Smooth muscle cell (in vitro differentiated cells): ENCODE measurements around a stretch of chr2.

- RAMPAGE, long total RNA, result no peak
These were observed 7.2 kb downstream of the IL1R2 start for GRCh38 chr2:101998628-101999780.

DNA sequence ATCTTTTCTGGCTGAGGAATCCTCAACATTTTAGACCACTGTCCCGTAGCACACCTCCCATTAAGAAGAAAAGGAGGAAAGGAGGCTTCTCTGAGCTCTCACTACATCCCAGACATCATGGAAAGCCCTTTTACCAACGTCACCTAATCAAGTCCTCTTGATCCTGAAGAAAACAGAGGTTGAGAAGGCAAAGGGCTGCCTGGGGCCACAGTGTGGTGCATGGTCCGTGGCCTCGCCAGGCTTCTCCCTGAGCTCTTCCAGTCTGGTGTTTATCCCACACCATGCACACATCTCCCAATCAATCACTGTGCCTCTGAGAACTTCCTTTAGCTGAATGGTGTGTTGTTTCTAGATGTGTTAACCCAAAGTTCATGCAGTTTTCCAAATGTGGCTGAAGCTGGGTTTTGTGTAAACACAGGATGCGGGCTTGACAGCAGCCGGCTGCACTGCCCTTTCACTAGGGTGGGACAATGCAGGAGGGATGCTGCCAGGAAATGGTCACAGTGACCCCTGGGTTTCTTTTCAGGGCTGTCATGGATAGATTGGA lies 54.4 kb downstream of the IL1R2 start:
- RAMPAGE, long total RNA, result no peak

- RAMPAGE, long total RNA, result no peak
These were observed 38.7 kb upstream of the IL1R1 start for GRCh38 chr2:102103789-102104207.

DNA sequence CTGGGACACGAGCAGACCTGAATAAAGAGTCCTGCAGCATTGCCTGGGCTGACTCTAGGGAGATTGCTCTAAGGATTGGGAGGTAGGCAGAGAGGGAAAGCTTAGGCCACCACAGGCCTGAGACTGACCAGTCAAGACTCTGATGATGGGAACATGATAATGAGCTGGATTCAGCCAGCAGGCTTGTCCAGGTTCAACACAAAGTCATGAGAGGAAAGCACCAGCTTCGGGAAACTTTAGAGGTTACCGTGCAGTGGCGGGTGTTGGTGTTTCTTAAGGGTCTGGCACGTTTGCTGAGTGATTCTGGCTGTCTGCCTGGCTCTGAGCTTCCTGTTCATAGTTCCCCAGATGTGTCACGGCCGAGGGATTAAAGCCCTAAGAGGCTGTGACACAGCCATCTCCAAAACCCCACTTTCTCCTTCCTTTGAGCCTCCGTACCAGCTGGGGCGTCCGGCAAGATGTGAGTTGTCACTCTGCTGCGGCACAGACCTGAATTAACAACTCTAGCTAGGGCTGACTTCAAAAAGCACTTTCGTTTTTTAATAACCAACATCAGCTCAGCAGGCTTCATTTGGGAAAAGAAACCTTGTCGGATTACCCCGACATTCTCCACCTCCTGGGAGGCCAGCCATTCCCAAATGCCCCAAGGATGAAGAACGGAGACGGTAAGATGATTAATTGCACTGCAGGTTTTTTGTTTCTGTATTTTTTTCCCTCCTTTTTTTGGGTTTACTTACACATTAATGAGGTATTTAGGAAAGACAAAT lies 38.2 kb upstream of the IL1R1 start:
- RAMPAGE, long total RNA, result start-site peak on the plus strand centred at position 435 of the sequence, 94 bp wide, 118 and 55 reads in 2 replicates

- RAMPAGE, long total RNA, result no peak
These were observed 31.9 kb upstream of the IL1R1 start for GRCh38 chr2:102110476-102111142.

DNA sequence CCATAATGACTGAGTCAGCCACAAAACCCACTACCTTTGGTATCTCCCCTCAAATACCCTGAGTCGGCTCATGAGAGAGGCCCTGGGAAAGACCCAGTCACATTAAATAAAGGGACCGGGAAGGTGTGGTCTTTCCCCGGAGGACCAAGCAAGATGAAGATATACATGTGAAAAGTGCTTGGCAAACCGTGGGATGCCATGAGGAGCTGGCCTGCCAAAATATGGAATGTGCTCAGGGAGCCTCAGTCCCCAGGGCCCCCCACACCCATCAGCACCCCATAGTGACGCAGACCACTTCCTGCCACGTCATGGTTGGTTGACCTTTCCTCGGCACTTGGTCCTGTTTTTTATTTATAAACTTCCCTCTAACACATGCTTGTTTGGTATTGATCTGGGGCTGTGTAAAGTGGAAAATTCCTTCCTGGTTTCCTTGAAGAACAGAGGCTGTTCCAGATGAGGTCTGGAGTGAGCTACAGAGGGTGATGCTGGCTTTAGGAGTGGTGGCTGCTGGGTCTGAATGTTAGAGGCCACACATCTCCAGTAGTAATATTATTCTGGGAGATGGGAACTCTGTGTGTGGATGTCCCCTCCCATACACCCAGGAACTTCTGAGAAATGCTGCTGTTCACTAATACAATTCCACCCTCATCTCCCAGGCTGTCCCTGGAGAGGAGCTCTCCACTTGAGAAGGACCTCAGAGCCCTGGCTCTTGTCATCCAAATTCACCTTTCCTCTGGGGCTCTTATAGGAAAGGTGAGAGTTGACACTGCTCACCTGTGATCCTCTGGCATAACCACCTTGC lies 51.6 kb downstream of the IL1RL2 start:
- RAMPAGE, long total RNA, result no peak

DNA sequence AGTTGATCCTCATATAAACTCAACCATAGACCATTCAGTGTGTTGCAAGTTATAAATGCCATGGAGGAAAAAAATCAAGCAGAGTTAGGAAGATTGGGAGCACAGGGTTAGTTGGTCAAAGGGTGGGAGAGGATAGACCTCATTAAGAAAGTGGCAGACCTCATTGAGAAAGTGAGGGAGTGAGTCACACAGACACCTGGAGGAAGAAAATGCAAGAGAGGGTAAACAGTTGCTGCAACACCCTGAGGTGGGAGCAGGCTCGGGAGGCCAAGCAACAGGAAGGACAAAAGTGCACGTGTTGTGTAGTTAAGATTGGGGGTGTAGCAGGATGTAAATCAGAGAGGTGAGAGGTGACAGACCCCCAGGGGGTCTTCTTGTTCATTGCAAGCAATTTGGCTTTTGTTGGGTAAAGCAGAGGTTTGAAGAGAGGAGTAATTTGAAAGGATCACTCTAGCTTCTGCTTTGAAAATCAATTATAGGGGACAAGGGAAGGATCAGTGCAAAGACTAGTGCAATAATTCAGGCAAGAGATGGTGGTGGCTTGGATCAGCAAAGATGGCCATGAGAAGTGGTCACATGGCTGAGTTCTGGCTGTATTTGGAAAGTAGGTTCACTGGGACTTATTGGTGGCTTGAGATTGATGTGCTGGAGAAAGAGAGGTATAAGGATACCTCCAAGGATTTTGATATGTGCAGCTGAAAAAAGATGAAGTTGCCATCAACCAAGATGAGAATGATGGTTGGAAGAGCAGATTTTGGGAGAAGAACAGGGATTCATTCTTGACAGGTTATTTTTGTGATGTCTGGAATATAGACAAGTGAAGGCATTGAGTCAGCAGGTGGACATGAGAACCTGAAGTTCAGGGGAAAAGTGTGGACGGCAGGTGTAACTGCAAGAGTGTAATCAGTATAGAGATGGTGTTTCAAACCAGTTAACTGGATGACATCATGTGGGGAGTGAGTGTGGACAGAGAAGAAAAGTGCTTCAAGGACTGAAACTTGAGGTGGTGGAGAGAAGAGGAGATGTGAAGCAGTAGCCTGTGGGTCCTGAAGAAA lies 6.7 kb downstream of the IL1RL1 start:
- RAMPAGE, long total RNA, result no peak

DNA sequence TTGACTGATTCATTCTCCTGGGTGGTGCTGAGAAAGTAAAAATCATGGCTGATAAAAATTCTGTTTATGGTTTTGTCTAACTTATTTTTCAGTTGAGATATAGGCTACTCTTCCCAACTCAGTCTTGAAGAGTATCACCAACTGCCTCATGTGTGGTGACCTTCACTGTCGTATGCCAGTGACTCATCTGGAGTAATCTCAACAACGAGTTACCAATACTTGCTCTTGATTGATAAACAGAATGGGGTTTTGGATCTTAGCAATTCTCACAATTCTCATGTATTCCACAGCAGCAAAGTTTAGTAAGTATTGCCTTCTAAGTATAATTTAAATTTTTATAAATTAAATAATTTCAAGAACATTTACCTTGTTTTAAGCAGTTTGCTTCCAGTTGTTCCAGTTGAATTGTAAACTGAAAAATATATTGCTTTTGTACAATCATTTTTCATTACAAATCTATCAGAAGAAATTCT lies 17.5 kb upstream of the IL18R1 start:
- RAMPAGE, long total RNA, result no peak

DNA sequence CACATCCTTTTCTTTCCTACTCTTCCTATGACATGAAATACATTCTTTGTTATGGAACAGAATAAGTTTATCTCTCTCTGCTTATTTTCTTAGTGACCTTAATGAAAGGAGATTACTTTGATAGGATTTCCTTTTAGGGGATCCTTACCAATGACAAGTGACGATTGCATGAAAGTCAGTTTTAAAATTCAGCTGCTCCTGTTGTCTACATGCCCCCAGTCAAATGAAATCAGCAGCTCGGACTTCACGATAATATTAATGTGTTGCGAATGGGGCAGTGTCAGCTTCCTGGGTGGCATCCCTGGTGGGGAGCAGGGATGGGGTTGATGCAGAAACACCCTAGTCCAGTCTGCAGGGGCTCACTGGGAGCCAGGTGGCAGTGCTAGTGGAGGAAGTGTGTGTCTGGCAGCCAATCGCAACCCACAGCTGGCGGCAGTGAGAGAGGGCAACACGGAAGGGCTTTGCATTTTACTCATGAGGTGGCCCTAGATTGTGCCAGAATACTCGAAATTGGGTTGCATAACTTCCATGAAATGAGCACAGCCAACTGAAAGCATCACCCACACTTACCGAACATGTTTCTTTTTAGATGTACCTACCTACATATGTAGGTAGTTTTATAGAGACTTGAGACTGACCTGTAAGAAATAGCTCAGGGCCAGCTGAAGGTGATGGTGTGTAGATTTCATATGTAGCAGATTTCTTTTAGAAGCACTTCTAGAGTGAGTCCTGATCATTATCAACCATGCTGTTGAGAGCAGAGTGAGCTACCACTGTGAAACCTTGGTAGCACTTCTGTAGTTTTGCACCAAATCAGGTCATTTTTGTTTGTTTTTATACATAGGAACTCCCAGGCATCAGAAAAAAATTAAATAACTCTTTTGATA lies 12.8 kb downstream of the IL18R1 start:
- RAMPAGE, long total RNA, result no peak

DNA sequence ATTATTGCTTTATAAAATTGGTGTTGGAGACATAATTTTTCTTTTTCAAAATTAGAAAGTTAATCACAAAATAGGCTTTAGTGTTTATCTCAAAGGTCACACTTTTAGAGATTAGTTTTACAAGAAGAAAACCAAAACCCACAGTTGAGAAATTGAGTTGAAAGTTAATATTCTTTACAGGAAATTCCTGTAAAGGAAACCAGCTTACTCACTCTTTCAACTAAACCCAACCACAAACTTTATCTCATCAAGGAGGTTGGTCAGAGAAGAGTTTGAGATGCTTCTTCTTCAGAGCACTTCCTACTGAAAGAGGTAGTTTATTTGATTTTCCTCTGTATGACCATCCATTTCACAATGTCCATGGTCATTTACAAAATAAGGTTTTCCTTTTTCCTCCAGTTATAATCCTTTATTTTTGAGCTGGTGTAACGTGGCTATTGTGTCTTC lies 4.6 kb upstream of the IL18RAP start:
- RAMPAGE, long total RNA, result no peak

DNA sequence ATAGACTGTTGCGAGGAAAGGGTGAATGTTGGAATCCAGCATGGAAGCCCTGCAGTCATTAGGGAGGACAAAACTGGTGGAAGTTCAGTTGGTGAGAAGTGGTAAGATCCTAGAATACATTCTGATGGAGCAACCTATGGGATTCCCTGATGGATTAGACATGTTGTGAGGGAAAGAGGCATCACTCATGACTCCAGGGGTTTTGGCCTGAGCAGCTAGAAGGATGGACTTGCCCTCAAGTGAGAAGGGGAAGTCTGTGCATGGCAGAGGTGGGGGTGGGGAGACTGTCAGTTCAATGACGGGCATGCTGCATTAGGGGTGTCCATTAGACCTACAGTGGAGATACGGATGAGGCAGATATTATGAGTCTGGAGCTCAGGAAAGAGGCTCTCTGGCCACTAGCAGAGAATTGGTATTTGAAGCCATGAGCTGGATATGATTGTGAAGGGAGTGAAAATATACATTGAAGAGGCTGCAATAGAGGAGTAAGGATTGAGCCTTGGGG lies 51.2 kb downstream of the MFSD9 start:
- RAMPAGE, long total RNA, result no peak

GRCh38 chr2:104378640-104379562 lies 475.0 kb upstream of the POU3F3 start:
- RAMPAGE, long total RNA, result no peak

- RAMPAGE, long total RNA, result no peak
These were observed 350.9 kb upstream of the POU3F3 start for GRCh38 chr2:104502826-104503529.

DNA sequence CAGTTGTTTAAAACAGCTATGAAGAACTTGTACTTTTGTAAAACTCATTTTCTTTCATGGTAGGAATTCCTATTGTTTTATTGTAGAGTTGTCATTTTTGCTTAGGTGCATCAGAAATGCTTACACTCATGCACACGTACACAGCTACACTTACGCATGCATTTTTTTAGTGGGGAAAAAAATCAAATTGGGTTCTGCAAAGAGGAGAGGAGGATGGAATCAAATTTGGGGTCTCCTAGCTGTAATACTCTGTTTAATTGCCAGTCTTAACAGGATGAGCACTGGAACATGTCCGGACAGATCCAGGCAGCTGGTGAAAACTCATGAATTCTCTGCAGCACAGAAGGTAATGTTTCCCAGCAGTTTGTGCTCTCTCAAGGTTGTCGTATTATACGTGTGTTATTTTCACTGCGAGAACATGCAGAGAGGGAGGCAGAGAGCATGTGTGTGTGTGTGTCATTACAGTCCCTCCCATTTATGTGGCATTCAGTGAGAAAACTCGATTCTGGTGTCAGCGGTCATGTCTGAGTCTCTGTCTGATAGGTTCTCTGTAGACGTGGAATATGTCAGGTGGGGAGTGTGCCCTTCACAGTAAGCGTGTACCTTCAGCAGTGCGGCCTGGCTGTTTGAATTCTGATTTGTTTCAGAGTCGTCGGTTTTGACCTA lies 150.3 kb upstream of the POU3F3 start:
- RAMPAGE, long total RNA, result no peak

- RAMPAGE, long total RNA, result no peak
These were observed 8.6 kb downstream of the POU3F3 start for GRCh38 chr2:104862420-104862926.

GRCh38 chr2:104867214-104868093 lies 13.5 kb downstream of the POU3F3 start:
- RAMPAGE, long total RNA, result no peak

DNA sequence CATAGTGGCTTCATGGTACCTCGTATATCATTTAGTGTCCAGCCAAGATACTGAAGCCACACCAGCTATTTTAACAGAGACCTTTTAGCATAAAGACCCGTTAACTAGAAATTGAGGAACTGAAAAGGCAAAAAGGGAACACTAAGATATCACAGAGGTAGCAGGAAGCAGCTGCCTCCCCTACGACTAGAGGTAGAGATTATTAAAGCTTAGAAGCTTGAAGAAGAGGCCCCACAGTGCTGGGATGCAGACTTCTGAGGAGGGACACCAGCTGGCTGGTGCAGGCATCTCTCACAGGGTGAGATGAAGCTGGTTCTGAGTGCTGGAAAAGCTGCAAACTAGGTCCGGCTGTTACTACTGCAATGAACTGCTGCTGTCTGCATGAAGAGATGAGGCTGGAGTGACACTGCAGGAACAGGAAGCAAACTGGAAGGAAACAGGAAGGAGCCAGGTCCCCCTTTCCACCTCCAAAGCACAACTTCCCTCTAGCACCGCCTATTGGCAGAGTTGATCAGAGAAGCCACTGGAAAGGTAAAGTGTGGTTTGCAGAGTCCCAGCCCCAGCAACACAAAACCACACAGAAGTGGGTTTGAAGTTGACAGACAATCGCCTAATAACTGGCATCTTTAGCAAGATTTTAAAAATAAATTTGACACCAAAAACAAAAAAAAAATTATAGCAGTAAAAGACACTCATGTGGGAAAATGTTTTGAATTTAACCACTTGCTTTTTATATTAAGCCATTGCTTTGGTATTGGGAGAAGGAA lies 61.1 kb upstream of the MRPS9 start:
- RAMPAGE, long total RNA, result no peak

DNA sequence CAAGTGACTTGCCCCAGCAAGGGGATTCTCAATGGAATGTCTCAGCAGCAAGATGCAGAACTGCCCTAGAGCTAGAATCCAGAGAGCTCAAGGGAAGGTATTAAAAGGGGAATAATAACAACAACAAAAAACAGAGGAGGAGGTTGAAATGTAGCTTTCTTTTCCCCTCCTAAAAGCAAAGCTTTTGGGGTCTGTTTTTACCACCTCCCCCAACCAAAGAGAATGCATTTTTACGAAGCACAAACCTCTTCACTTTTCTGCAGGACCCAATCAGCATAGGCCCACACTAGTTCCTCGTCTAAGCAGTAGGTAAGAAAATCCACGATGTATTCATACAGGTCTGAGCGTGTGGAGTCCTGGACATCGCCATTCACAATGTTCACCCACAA lies 33.8 kb downstream of the GPR45 start:
- RAMPAGE, long total RNA, result no peak

DNA sequence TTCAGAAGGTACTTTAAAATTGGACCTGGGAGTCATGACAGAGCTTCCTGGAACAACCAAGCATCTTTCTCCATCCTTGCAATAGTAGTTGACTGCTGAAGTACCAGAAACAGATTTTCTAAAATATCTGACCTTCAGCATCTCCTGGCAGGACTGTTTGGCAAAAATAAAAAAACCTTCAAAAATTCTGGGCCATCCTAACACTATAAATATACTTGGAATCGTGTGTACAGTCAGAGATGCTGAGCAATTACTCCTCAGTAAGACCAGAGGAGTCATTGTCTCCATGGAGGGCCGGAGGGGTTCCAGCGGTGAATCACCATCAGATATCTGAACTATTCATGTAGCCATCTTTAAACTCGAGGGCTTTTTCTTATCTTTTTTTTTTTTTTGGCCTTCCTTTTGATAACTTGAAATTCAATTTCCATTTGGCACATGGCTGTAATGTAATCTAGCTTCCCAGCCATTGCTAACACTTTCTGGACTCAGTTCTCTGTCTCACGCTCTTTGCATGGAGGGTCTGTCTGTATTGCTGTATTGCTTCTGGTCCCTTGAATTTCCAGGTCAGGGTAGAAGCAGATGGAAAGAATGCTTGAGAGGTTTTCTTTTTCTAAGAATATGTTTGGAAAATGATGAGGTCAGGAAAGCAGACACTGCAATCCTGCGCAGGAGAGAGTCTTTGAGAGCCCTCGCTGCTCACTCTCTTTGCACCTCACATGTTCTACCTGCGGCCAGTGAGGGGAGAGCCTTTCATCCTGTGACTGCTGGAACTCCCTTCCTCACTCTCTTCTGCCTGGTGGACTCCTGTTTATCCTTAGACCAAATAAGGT lies 7.4 kb upstream of the FHL2 start:
- RAMPAGE, long total RNA, result no peak

- RAMPAGE, long total RNA, result no peak
These were observed 33.0 kb upstream of the FHL2 start for GRCh38 chr2:105431622-105432491.